AG09319 (cell line): ENCODE results near the genes EIF3CL, SGF29, TUFM, SPN and PAGR1.

DNA sequence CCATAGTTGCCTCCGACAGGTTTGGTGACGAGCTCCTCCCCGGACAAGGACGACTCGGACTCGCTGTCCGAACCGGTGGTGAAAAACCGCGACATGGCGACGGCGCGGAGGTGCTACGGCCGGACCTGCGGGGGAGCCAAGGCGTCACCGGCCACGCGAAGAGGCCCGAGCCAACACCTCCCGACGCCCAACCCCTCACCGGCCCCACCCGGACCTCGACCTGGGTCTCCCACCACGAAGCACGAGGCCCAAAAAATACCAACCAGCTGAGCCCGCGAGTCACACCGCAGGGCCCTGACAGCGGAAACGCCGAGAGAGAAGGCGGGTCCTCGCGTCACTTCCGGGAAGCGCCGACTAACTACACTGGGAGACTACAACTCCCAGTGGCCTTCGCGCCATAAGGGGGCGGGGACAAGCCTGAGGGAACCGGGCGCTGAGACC, at the start of gene EIF3CL:
Gene EIF3CL (minus strand): TSS at position 318 of the 441 bp plus-strand sequence.
- RRBS = no CpG with 5 or more reads among the region's 46 CpGs

DNA sequence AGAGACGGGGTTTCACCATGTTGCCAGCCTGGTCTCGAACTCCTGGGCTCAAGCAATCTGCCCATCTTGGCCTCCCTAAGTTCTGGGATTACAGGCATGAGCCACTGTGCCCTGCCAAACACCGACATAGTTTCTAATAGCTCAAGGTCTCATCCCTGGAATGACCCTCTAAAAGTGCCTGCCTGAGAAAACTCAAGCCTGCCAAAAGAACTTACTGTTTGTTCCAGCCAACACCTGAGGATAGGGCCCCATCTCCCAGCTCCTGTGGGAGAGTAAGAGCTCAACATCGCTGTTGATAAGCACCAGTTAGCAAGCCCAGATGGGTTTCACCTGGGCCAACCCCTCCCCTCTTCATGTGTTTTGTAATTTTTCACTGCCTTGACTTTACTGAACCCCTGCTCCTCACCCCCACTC, 12.7 kb downstream of the NUPR1 start:
- RRBS = no CpG with 5 or more reads among the region's 4 CpGs

DNA sequence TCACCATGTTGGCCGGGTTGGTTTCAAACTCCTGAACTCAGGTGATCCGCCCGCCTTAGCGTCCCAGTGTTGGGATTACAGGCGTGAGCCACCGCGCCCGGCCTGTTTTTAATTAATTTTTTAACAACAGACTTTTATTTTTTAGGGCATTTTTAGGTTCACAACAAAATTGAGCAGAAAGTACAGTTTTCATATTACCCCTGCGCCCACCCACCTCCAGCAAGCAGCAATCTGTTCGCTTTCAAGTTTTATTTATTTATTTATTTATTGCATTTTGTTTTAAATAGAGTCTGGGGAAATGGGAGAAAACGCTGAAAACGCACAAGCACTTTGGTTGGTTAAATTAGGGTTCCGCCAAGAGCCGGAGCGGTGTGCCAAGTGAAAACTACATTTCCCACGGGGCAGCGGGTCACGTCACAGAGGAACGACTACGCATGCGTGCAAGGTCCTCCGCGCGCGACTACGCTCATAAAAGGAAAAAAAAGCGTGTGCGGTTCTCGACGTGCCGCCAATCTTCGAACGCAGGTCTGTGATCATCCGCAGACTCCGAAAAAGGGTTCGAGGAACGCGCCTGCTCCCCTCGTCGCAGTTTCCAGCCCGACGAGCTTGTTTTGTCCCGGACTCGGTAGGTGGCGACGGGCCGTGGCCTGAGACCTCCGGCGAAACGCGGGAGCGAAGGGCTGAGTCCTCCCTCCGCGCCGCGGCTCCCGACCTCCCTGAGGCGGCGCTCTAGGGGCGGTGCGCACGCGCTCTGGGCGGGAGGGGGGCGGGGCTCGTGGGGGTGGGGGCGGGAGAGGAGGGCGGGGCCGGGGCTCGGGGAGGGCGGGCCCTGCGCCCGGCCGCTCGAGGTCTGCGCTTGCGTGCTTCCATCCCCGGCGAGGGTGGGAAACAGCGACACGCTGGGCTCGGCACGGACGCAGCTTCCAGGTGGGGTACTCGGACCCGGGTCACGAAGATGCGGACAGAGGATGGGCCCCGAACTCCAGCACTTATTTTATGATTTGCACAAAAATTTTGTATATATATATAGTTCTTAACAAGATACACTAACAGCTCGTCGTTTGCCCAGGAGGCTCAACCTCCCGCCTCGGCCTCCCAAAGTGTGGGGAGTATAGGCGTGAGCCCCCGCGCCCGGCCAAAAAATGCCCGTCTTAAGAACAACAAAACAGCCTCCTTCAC, at the start of gene SGF29:
Gene SGF29 (plus strand): TSS at position 448 of the 1,179 bp plus-strand sequence.
- RRBS = 3% methylated on average over 17 of the region's 98 CpGs

- RRBS = no CpG with 5 or more reads among the region's 29 CpGs
Observed at GRCh38 chr16:28833871-28835043, 11.5 kb downstream of the ATXN2L start.

- RRBS = no CpG with 5 or more reads among the region's 11 CpGs
Observed at GRCh38 chr16:28843540-28844033, 2.6 kb downstream of the TUFM start.

DNA sequence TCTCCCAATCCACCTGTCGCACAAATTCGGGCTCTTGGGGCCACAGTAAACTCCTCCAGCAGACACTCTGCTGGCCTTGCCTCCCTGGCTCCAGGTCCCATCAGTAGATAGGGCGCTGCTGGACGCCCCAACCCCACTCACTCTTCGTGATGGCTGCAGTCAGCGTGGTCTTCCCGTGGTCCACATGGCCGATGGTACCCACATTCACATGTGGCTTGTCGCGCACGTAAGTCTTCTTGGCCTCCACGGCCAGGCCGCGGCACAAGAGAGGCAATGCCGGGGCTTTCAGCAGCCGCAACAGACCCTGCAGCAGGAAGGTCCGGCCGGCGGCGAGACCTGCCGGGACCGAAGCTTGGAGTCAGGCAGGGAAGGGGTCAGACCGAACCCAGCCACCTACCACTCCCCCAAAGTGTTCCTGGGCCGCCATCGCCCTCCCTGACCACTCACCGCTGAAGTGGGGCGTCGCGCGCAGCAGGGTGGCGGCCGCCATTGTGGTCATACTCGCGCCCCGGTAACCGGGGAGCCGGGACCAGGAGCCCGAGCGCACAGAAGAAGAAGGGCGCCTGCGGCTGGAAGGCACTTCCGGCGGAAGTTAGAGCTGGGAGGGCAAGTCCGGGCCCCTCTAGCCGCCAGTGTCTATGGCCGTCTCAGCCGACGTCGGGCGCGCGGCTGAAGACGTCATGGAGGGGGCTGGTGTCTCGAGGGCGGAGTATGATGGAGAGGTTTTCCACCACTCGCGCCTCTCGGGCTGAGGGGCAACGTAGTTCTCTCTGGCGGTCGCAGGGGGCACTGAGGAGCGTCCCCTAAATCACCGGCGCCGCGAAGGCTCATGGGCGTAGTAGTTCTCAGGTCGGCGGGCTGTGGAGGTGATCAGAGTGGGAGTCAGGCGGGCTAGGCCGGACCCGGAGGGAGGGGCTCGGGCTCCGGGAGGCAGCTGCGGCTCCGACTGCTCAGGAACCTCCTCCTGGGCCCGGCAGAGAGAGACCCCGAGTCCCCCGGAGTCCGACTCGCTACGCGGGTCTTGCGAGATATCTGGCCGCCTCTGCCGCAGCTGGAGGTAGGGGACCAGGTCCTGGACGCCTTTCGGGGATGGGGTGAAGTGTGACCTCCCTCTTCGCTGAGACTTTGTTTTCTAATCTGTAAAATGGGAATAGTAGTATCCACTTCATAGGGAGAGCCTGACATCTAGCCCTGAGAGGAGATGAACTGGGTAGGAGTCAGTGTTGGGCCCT, at the start of gene TUFM:
Gene TUFM (minus strand): TSS at position 578 of the 1,232 bp plus-strand sequence.
- RRBS = under 1% methylated on average over 17 of the region's 89 CpGs

DNA sequence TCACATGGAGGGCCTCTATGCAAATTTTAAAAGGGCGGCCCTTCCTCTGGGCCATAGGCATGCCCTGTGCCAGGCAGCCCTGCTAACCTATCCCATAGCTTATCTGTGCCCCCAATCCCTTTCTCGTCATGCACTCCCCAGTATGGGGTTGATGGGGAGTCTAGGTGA, 933 bp downstream of the RABEP2 start:
- RRBS = no CpG with 5 or more reads among the region's 2 CpGs

- RRBS = no CpG with 5 or more reads among the region's 4 CpGs
Observed at GRCh38 chr16:28932708-28932907, 837 bp downstream of the CD19 start.

GRCh38 chr16:29013861-29014330, 29.0 kb downstream of the LAT start:
- RRBS = no CpG with 5 or more reads among the region's 4 CpGs

GRCh38 chr16:29130765-29131315, 146.0 kb downstream of the LAT start:
- RRBS = 78% methylated on average over 1 of the region's 16 CpGs

- RRBS = no CpG with 5 or more reads among the region's 11 CpGs
Observed at GRCh38 chr16:29147690-29148161, 162.9 kb downstream of the LAT start.

DNA sequence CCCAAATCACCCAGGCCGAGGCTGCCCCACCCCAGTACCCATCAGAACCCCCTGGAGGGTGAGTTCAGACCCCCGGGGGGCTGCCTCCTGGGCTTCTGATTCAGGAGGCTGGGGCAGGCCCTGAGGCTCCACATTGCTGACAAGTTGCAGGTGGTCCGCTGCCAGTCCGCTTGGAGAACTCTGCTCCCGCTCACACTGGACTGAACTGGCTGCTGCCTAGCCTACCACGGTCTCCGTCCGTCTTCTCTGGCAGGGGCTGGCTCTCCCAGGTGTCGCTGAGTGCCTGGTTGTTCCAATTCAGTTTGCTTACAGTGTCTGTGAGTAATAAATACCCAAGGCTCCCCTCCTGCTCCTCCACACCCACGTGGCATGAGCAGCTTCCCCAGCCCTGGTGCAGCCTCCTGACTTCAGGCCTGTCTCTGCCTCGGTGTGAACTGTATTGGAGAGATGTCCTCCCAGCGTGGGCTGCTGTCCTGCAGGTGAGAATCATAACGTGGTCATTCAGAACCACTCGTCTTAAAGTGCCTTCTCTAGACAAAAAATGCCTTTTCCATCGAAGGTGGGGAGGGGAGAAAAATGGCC, 163.4 kb downstream of the LAT start:
- RRBS = no CpG with 5 or more reads among the region's 15 CpGs

DNA sequence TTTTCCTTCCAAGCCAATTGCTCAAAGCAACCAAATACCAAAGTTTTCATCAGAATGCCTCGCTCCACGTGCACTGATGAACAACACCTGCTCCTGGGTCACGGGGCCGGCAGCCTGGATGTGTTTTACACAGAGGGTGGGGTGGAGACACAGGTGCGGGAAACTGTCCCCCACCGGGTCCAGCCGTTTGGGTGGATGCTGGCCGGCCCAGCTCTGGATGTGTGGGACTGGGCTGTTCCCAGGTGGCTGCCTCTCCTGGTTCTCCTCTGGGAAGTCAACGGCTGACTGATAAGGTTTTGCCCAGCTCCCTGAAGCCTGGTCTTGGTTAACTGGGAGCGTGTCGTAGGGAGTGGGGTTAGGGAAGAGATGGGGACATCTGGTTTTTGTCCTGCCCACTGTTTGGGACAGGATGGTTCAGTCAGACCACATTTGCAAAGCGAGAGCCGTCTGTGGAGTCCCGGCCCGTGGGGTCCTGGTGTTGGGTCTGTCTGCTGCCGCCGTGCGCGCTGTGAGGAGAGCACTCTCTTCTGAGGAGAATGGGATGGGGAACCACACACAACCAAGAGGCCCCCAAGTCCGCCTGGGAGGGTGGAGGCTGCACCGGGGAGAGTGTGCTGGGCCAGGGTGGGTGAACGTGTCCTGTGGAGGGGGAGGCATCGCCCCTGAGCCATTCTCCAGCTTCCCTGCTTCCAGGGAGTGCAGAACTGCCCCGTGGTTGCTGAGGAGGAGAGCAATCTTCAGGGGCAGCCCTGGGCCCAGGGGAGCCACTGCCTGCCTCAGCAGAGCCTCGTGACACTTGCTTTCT, 173.0 kb downstream of the LAT start:
- RRBS = 41% methylated on average over 2 of the region's 25 CpGs

- RRBS = no CpG with 5 or more reads among the region's 6 CpGs
Observed at GRCh38 chr16:29183006-29183318, 198.1 kb downstream of the LAT start.

GRCh38 chr16:29199659-29200160, 206.8 kb downstream of the NPIPB11 start:
- RRBS = no CpG with 5 or more reads among the region's 16 CpGs

- RRBS = no CpG with 5 or more reads among the region's 13 CpGs
Observed at GRCh38 chr16:29220001-29220286, 186.6 kb downstream of the NPIPB11 start.

- RRBS = no CpG with 5 or more reads among the region's 12 CpGs
Observed at GRCh38 chr16:29272064-29272621, 134.4 kb downstream of the NPIPB11 start.

- RRBS = no CpG with 5 or more reads among the region's 8 CpGs
Observed at GRCh38 chr16:29318457-29318800, 88.1 kb downstream of the NPIPB11 start.

- RRBS = no CpG with 5 or more reads among the region's 20 CpGs
Observed at GRCh38 chr16:29663020-29663857, at the start of gene SPN. SPN (plus strand) TSS chr16:29663247.

DNA sequence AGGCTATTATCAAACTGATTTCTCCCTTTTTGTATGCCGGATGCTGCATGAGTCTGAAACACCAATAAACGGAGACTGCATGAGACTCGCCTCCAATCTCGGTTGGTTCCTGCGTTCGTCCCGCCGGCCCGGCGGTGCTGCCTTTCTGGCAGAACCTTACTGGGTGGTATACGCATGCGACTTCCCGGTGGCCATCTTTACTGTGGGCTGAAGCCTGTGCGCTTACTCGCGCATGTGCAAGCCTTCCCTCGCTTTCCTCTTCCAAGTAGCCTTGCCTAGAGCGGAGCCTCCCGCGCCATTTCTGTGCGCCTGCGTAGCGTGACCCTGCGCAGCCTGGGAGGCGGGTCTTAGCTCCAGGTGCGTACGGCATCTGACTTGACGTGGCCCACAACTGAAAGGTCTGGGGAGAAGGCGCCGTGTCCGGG, at the start of gene PAGR1:
Gene PAGR1 (plus strand): TSS at position 356 of the 425 bp plus-strand sequence.
- RRBS = under 1% methylated on average over 13 of the region's 31 CpGs